ENCODE measurements around a stretch of chr6.

- RAMPAGE, long total RNA = no peak
- RRBS = no CpG with 5 or more reads among the region's 5 CpGs
These were observed 119.8 kb downstream of the MAP3K4 start for GRCh38 chr6:161111309-161111757.

DNA sequence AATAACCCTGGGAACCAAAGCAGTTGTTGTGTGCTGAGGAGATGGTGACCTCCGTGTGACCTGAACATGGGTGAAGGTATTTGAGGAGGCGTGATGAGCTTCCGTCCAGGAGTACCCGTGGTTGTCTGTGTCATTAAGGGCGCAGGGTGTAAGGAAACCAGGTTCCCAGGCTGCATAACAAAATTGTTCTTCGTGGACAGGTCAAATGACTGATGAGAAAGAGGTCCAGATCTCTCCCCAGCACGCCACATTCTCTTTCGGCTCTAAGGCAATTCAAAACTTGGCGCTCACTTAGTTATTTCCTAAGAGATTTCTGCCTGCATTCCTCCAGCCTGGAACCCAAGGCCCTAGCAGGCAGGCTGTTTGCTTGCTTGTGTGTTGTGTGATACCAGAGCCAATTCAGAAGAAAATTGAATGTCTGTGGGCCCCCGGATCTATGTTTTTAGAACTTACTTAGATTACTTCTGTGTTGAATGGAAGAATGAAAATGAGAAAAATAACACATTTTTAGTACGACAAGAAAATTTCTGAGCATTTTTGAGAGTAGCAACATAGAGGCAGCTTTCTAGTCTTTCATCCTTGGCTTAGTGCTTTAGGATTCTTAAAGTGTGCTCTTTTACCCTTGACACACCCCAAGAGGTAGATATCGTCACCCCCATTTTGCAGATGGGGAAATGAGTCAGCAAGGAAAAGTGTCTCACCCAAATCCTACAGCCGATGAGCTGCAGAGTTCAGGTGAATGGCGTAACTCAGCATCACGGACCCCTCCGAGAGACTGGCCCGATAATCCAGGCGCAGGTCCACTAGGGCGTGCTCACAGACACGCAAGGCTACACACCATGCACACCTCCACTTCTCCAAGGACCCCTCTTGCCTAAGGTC lies 139.7 kb downstream of the AGPAT4 start:
- RAMPAGE, long total RNA = no peak
- RRBS = no CpG with 5 or more reads among the region's 20 CpGs

- RAMPAGE, long total RNA = no peak
- RRBS = no CpG with 5 or more reads among the region's 3 CpGs
These were observed 366.1 kb downstream of the PRKN start for GRCh38 chr6:162361483-162361762.

DNA sequence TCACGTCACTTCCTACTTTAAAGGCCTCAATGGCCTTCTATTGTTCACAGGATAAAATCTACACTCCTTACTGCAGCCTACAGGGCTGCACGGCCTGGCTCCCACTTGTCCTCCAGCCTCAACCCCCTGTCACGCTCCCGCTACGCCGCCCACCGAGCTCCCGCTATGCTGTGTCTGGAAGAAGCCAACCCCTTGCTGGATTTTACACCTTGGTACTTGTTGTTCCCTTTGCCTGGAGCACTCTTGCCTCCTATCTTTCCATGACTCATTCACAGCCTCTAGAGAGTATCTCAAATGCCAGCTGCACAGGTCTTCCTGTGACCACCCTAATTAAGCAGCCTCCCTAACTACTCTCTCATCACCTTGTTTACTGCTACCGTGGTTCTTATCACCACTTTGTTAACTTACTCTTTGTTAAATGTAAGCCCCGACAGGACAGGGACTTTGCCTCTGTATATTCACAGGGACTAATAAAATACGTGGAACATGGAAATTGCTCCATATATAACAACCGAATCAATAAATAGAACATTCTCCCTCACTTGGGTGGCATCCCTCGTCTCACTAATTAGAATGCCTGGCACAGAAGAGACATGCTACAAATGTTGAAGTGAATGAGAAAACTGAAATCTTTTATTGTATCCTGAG lies 259.8 kb downstream of the PRKN start:
- RAMPAGE, long total RNA = no peak
- RRBS = no CpG with 5 or more reads among the region's 13 CpGs

DNA sequence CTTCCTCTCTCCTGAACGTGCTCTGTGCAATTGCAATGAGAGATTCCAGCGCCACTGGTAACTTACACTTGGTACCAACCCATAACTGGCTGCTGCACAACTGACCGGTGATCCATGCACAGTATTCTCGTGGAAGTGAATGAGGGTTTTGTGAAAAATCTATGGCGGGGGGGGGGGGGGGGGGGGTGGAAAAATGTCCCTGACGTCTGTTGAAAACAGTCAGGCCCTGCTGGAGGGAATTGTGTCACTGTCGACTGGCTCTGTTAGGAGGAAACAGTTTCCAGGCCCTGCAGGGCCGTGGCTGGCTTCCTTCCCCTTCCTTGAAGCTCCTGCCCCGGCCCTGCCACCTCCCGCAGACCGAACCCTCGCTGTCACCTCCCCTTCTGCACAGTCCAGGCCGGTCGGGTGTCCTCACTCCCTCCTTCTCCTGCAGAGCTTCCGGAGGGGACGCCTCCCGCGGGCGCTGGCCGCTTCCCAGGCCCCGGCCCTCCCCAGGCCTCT lies 265.7 kb upstream of the QKI start:
- RAMPAGE, long total RNA = no peak
- RRBS = 61% methylated on average over 12 of the region's 21 CpGs

GRCh38 chr6:163183676-163184187 lies 230.8 kb upstream of the QKI start:
- RAMPAGE, long total RNA = no peak
- RRBS = no CpG with 5 or more reads among the region's 4 CpGs

DNA sequence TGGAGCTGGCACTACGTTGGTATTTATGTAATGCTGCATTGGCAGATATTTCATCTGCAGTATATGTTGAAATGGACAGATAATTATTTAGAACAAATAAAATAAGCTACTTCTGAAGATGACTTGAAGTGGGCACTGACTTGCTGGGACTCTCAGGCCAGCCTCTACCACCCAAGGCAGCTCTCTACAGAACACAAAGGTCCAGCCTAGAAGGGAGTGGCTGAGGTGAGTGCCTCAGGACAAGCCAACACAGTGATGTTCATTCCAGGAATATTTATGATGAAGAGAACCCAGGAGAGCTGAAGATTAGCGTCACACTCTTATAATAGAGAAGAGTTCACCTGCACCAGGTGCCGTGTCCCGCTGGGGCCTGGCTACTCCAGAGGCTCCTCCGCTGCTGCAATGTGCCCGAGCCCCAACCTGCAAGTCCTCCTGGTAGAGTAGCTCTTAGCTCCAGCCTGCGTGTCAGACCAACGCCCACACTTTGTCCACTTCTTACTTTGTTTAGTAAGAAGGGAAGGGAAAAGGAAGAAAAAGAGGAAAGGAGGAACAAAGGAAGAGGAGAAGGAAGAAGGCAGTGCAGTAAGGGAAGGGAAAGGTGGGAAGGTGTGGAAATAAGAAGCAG lies 182.5 kb upstream of the QKI start:
- RAMPAGE, long total RNA = no peak
- RRBS = no CpG with 5 or more reads among the region's 8 CpGs

DNA sequence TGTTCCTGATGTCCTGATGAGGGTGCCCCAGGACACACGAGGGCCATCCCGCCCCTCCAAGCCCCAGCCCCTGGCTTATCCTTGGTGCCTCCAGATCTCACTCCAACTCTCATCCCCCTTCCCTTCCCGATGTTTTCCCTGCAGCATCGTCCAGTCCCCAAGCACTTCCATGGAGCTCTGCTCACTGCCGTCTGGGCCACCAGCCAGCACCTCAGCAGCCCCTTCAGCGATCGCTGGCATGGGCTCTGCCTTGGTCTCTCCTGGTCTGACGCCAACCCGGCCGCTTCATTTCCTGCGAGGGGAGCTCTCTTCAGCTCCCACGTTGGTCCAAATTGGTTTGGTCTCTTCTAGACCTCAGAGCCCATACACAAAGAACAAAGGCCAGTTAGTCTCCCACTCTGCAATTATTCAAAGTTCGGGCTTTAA lies 154.5 kb upstream of the QKI start:
- RAMPAGE, long total RNA = no peak
- RRBS = no CpG with 5 or more reads among the region's 13 CpGs

DNA sequence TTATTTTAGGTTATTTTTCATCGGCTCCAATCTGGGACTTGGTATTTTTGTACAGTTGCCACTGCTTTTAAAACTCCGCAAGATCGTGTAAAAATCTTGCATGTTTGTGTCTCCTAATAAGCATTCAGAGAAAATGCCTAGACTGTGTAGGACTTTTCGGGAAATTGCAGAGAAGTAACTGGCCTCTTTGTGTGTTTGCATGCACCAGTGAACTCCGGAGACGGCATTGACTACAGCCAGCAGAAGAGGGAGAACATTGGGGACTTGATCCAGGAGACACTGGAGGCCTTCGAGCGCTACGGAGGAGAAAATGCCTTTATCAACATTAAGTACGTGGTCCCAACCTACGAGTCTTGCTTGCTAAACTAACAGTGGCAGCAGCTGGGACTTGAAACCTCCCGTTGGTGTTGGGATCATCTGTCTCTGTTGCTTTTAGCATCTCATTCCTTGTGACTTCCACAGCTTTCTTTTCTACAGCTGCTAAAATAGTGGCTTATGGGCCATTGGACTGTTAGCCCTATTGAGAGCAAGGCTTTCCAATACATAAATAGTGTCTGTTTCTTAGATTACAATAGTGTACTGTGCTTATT lies 99.8 kb upstream of the QKI start:
- RAMPAGE, long total RNA = no peak
- RRBS = no CpG with 5 or more reads among the region's 12 CpGs

DNA sequence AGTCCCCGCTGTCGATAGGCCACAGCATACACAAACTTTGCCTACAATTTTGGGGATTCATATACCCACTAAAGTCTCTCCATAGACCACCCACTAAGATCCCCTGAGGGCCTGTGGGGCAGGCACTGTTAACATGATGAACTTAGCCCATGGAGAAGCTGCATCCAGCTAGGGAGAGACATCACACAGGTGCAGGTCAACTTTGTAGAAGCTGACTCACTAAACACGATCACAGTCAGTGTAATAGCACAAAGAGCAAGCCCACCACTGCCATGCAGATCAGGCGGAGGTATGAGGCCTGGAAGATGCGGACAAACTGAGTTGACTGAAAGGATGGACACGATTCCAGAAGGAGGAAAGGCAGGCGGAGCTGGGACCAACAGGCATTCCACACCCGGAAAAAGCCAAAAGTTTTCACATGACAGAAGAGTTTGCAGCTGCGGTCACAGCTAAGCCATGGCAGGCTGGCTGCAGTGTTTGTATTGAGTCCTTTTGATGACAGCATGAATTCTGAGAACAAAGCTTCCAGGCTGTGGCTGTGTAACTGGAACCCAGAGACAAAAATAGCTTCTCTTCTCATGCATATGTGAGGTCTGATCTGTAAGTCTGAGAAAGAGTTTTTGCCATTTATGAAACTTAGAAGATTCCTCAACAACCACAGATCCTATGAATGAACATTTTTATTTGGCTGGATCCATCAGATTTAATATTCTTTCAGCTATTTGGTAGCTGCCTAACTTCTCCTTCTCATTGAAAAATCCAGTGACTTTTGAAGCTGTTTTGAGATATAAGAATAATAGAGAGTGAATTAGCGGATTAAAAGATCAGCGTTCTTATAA lies 75.5 kb upstream of the QKI start:
- RAMPAGE, long total RNA = no peak
- RRBS = no CpG with 5 or more reads among the region's 11 CpGs

- RAMPAGE, long total RNA = no peak
- RRBS = no CpG with 5 or more reads among the region's 8 CpGs
These were observed 79.7 kb downstream of the QKI start for GRCh38 chr6:163494155-163494663.

GRCh38 chr6:163516761-163517132 lies 102.2 kb downstream of the QKI start:
- RAMPAGE, long total RNA = no peak
- RRBS = no CpG with 5 or more reads among the region's 1 CpG

GRCh38 chr6:163533516-163533862 lies 119.0 kb downstream of the QKI start:
- RAMPAGE, long total RNA = no peak
- RRBS = no CpG with 5 or more reads among the region's 2 CpGs

DNA sequence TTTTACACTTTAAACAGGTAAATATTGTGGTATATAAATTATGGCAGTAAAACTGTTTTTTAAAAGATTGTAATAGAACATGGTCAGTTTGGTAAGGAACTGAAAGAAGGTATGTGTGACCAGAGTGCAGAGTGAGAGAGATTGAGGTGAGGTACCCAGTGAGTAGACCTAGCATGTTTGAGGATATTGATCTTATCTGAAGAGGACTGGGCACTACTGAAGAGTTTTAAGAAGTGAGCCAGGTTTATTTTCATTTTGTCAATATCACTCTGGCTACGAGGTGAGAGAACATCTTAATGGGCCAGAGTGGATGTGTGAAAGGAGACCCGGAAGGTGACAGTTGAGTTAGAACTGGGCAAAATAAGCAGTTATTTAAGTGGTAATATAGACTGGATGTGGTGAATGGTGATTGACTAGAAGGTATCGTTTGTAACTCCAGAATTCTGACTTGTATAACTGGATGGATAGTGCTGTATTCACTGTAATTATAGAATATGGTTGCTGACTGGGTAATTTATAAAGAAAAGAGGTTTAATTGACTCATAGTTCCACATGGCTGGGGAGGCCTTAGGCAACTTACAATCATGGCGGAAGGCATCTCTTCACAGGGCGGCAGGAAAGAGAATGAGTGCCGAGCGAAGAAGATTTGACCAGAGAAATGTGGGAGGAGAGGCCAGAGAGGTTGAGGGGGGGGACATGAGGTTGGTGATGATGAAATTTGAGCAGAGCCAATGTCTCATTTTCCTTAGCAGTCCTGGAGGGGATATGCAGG lies 134.2 kb downstream of the QKI start:
- RAMPAGE, long total RNA = no peak
- RRBS = no CpG with 5 or more reads among the region's 7 CpGs

DNA sequence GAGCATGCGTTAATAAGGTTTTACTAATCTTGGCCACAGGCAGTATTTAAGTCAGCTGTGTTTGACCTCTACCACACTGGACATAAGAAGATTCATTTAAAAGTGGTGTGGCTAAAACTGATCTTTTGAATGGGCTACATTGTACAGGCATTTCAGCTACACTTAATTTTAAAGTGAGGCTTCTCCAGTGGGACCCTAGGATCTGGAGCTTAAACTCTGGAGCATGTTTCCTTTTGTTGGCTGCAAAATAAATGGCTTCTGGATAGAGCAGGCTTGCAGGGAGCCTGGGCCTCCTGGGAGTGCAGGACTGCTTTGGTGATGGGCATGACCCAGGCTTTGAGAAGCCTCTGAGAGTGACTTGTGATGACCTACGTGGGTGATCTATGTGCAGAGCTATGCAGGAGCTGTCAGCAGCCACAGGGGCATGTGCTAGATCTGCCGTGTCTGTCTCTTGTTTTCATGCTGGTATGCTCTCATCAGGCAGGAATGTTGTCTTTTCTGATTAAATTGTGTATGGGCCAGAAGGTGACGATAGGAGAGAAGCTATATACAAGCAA lies 331.2 kb downstream of the QKI start:
- RAMPAGE, long total RNA = no peak
- RRBS = no CpG with 5 or more reads among the region's 4 CpGs

DNA sequence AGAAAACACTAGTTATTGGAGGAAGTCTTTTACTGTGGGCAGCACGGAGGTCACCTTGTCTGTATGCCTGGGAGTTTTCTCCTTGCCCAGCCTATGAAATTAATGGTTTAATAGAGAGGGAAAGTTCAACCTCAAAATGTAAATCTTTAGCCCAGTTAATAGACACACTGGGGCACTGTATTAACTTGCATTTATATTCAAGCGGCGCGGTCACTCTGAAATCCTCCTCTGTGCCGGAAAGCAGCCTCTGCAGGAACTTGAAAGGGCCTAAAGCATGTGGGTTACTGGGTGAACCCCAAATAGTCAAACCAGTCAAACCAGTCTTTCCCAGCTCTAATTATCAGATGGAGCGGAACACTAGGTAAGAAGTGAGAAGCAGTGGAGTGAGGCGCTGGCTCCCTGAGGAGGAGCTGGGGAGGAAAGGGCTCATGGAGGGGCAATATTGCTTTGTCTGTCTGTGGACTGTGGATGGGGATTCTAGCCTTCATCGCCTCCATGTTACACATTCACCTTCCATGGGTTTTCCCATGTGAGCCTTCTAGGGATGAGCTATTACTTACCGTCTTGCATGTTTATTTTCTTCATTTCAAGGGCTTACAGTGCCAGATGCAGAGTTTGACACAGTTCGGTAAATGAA lies 531.3 kb downstream of the QKI start:
- RAMPAGE, long total RNA = no peak
- RRBS = no CpG with 5 or more reads among the region's 10 CpGs

DNA sequence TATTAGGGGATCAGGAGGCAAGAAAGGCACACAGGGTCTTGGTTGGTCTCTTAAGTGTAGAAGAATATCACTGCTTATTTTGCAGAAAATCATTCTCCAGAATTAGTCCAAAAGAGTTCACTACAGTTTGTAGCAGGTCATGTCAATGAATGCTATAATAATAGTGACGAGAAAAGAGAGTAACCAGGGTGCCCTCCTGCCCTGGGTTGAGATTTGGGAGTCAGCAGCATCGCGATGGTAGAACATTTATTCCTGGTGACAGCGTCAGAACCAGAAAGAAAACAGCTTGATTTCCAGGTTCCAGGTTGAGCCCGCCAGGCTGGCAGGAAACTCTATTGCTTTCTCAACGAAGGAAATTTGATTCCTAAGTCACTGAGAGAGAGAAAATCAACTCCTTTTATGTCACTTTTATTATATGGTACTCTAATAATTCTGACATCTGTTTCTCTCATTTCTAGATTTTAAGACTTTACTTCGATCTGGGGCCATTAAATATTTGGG lies 550.3 kb downstream of the QKI start:
- RAMPAGE, long total RNA = no peak
- RRBS = no CpG with 5 or more reads among the region's 7 CpGs

DNA sequence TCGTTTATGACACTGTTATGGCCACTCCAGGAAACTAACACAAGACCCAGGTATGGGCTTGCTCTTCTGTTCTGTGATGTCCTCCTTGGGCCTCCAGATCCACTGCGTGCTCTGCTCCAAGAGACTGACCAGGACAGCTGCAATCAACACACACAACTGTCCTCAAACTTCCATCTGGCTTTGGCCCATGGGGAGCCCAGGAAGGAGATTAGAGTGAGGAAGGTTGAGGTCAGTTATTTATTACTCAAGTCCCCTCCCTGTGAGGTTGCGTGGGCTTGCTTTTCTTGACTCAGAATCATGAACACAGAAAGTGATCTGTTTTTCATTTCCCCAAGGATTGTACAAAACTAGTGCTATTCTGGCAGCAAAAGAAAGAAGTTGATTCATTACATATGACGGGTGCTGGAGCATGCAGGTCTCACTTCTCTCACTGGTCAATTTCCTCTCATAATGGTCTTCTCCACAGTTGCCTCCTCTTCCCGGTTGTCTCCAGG lies 888.5 kb downstream of the QKI start:
- RAMPAGE, long total RNA = no peak
- RRBS = no CpG with 5 or more reads among the region's 5 CpGs

GRCh38 chr6:164337483-164338675 lies 923.4 kb downstream of the QKI start:
- RAMPAGE, long total RNA = no peak
- RRBS = no CpG with 5 or more reads among the region's 27 CpGs

DNA sequence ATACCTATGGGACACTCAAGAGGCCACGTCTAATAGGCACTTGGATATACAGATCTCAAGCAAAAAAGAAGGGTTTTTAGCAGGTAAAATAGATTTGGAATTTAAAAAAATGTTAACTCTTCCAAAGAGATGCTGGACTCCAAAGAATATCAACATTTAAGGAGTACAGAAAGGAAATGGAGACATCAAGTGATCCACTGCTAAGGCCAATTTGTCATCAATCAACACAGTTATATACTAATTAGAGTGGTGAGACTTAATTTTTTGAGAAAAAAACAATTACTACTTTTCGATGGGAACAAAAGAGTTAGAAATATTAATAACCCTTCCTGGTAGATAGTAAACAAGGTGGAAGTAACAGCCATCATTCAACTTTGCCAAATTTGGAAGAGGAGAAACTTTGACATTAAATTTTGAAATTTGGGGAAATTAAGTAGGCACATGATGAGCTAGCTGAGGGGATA lies 17.8 kb downstream of the C6orf118 start:
- RAMPAGE, long total RNA = no peak
- RRBS = no CpG with 5 or more reads among the region's 2 CpGs

Measured in hepatocyte (in vitro differentiated cells and primary cell).